GM12892 (cell line): ENCODE results near the gene CFAP92.

DNA sequence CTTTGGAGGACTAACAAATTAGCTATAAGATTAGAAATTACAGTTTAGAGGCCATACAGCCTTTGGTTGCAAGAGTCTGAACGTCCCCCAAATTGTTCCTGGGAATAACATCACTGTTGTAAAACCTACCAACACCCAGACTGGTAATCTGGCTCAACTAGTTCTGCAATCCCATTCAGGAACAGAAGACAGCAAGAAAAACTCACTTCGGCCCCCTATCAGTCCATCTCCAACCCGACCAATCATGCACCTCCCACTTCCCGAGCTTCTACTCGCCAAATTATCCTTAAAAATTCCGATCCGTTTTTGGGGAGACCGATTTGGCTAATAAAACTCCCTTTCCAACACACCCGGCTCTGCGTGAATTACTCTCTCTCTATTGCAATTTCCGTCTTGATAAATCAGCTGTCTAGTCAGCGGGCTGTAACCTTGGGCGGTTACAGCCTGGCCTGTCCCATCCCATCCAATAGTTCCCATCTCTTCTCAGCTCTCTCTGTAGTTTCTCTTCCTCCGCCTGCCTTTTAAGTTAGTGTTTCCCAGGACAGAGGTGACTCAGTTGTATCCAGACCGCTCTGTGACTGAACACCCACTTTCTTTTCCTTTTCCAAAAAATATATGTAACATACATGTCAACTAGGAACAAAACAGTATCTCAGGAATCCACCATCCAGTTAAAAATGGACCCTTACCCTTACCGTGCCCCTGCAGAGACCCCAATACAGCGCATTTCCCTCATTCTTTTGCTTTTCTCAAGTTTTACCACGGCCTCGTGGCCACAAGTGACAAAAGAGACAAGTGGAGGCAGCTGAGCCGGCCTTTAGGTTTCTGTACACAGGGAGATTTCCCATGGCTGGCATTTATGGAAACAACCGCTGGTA is 740 bp upstream of the ACAD9 start:
- RRBS = no CpG with 5 or more reads among the region's 21 CpGs

- RRBS = no CpG with 5 or more reads among the region's 18 CpGs
These were observed 1.2 kb downstream of the ACAD9 start for GRCh38 chr3:128880442-128881276.

DNA sequence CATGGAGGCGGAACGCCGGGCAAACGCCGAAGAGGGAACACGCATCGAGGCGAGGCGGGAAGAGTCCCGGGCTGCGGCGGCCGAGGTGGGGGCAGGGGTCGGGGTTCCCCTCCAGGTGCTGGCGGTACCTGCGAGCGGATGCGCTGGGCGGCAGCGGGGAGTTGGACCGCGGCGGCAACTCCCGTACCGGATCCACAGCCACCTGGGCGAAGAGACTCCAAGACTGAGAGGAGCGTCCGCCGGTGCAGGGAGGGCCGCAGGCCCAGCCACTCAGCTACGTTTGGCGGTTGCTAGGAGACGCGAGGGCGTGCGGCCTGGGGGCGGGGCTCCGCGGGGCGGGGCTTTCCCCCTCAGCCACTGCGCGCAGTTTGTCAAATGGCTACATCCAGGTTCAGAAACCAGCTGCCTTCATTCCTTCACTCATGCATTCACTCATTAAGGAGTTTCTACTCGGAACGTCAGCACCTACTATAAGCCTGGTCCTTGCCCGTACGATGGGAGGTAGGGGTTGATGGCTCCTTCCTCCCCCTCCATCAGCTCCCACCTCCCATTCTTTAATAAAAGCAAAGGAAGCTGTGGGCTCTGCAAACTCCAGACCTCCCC is at the start of gene CFAP92:
CFAP92 (minus strand) TSS at position 225 of the 603 bp plus-strand sequence.
- RRBS = 6% methylated on average over 13 of the region's 46 CpGs

DNA sequence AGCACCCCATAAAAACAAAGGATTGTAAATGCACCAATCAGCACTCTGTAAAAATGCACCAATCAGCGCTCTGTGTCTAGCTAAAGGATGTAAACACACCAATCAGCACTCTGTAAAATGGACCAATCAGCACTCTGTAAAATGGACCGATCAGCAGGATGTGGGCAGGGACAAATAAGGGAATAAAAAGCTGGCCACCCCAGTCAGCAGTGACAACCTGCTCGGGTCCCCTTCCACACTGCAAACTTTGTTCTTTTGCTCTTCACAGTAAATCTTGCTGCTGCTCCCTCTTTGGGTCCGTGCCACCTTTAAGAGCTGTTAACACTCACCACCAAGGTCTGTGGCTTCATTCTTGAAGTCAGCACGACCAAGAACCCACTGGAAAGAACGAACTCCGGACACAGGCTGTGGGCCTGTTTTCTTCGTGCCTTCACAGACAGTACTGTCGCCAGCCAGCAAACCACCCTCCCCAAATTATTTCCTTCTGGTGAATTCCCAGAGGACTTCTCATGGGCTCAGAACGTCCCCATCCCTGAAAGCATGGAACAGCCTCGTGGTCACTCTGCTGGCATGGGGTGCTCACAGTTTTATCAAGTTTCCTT is 9.0 kb downstream of the GP9 start:
- RRBS = no CpG with 5 or more reads among the region's 11 CpGs

- RRBS = no CpG with 5 or more reads among the region's 10 CpGs
These were observed 1.5 kb downstream of the CNBP start for GRCh38 chr3:129182014-129182809.

DNA sequence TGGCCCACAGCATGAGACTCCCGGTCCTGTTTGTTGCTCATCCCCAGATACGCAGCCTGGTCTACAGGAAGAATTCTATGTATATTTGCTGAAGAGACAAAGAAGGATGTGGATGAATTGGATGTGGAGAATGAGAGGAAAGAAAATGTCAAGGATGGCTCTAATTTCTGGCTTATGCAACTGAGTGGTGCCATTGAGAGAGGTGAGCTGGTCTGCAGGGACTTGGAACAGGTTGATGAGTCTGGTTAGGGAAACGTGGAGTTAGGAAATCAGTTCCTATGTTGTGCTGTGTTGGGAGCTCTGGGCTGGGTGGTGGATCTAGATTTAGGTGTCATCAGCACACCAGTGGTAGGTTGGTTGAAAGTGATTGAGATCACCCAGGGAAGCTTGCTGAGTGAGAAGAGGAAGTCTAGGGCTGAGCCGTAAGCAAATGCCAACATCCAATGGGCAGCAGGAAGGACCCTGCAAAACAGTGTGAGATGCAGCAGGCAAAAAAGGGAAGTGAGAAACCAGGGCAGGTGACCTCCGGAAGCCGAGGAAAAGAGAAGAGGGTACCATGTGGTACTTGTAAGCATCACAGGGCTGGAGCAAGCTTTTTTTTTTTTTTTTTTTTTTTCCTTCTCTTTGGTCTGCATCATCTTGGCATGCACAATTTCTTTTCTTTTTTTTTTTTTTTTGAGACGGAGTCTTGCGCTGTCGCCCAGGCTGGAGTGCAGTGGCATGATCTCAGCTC is 16.0 kb upstream of the COPG1 start:
- RRBS = no CpG with 5 or more reads among the region's 9 CpGs

DNA sequence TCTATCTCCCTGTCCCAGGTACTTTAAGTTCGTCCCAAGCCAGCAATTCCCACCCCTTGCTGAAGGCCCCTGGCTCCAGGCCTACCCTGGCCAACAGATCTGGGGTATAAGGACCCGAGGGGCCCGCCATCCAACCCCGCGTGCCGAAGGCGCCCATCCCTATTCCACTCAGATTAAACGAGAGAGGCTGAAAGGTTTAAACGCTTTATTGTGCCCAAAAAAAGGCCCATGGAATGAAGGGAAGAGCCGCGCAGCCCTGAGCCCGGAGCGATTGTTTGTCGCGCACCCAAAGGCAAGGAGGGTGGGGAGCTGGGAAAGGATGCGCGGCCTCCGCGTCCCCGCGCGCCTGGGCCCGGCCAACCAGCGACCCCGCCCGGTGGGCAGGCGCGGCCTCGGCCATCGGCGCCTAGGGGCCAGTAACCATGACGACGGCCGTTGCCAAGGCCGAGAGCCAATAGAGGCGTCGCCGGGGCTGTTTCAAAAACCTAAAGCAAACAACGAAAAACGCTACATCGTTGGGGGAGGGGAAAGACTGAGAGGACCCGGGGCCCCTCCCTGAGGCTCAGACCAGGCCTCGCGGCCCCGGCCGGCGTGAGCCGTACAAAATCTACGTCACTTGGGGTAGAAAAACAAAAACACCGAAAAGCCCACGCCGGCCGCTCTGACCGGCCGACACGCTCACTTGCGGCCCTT is 1.4 kb downstream of the H1-10 start:
- RRBS = 3% methylated on average over 18 of the region's 57 CpGs

GRCh38 chr3:129417312-129417839 is 11.1 kb downstream of the EFCAB12 start:
- RRBS = no CpG with 5 or more reads among the region's 2 CpGs

GRCh38 chr3:129429138-129429504 is 685 bp upstream of the EFCAB12 start:
- RRBS = no CpG with 5 or more reads among the region's 3 CpGs

DNA sequence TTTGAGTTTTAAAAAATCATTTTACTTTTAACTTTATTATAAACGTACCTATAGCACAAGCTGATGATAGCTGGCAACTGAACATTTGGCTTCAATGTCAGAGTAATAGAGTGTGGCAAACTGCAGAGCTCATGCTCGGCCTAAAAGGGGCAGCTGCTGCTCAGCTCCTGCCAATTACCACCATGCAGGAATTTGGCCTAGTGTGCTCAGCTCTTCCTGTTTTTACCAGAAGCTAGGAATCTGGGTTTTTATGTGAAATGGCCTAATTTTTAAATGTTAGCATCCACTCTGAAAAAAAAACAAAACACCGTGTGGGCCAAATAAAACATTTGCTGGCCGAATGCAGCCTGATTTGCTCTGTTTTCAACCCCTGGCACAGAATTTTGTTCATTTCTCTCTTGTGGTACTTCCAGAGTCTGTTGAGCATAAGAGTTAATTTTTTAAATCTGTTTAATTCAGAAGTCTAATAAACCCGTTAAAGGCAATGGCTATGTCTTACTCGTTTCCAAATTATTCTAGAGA is 1.8 kb downstream of the IFT122 start:
- RRBS = no CpG with 5 or more reads among the region's 6 CpGs

GRCh38 chr3:129585781-129586525 is 20.5 kb downstream of the PLXND1 start:
- RRBS = no CpG with 5 or more reads among the region's 24 CpGs

DNA sequence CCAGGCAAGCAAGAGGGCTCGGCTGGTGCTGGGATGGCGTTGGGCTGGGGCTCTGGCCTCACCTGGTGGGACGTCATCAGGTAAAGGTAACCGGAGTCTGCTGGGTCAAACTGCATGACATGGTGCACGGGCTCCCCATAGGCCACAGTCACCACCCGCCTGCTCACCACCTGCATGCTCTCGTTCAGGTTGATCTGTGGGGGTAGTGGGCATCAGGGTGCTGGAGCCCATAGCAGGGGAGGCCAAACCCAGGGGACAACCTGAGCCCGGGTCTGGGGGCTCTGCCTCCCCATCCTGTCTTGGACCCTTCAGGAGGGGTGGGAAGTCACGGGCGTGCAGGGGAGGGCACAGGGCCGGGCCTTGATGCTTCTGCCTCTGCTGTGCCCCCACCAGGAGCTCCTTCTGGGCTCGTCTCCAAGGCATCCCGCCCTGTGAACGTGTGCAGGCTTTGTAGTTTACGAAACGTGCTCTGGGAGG is 19.9 kb downstream of the PLXND1 start:
- RRBS = 48% methylated on average over 1 of the region's 16 CpGs

GRCh38 chr3:129664769-129665429 is 58.4 kb upstream of the PLXND1 start:
- RRBS = no CpG with 5 or more reads among the region's 1 CpG

DNA sequence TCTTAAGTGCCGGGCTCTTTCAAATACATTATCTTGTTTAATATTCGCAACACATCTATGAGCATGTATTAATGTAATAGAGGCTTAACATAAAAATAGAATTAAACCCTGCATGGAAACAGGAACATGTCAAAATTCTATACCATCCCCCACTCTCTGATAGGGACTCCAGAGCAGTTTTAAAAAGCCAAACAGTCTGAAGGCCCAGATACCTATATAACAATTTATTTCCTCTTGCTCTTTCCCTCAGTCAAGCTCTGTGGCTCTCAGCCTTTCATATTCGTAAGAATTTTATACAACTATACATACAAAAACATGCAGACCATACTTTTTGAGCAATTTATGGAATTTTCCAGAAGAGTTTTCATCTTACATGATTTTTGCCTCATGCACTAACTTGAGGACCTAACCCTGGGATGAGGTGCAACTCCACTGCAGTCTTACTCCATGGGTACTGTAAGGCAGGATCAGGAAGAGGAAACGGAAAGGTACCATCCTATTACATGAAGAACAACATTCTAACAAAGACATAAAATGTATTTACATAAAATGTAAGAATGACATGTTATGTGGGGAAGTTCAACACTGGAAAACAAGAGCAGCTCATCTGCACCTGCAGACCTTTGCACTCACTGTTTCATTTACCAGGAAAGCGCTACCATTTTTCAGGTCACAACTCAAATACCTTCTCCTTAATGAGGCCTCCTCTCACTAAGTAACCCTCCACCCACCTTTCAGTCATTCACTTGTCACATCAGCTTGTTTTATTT is 2.9 kb downstream of the TMCC1 start:
- RRBS = no CpG with 5 or more reads among the region's 5 CpGs

- RRBS = no CpG with 5 or more reads among the region's 32 CpGs
These were observed 793 bp downstream of the TMCC1 start for GRCh38 chr3:129892576-129893260.

DNA sequence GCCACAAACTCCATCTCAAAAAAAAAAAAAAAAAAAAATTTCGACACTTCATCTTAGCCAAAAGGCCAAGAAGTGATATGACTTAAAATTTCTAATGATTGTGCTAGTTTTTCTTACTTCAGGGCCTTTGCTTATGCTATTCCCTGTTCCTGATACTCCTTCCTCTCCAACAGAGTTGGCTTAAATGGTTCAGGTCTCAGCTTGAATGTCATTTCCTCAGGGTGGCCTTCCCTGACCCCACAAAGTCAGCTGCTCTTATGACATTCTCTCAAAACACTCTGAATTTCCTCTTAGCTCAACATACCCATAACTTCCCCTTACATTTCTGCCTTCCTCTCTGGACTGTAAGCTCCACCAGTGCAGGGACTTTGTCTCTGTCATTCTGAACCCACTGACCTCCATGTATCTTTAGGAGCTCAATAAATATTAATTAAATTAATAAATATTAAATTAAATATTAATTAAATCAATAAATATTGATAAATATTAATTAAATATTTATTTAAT is 17.7 kb upstream of the TMCC1 start:
- RRBS = no CpG with 5 or more reads among the region's 1 CpG

GRCh38 chr3:130705511-130705899 is 41.1 kb downstream of the PIK3R4 start:
- RRBS = no CpG with 5 or more reads among the region's 6 CpGs

DNA sequence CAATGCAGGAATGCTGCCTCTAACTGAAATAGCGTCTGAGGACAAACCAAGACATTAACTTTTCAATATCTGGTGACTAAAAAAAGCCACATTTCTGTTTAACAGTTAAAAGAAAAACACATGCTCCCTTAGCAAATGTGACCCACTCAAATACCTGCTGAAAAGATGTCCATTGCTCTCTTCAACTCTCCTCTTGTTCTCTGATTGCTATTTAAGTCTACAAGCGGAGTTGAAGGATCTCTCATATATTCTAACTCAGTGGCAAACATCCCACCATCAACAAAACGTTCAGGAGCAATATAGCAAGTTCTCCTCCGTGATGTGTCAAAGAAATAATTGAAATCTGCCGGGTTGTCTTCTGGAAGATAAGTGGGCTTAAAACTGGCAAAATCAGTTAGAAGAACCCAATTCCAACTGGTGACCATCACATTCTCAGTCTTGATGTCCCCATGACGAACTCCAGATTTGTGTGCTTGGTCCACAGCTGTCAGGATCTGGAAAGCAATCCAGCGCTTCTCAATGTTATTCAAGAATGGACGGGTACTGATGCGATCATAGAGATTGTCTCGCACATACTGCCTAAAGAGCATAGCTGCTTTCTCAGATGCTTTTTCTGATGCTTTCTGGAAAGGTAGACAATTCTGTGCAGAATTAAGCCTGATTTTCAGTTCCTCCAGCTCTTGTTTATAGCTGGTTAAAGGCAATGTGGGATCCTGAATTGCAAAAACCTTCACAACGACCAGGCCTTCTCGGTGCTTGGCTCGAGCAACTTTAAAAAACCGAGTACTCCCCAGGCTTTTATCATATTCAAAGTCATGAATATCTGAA is 2.1 kb downstream of the PIK3R4 start:
- RRBS = no CpG with 5 or more reads among the region's 14 CpGs

- RRBS = no CpG with 5 or more reads among the region's 12 CpGs
These were observed 61.7 kb upstream of the ATP2C1 start for GRCh38 chr3:130832106-130832608.

GRCh38 chr3:130941436-130942254 is 47.8 kb downstream of the ATP2C1 start:
- RRBS = no CpG with 5 or more reads among the region's 5 CpGs